Caco-2 (cell line): ENCODE data around the genes SIK3 and SIDT2.

DNA sequence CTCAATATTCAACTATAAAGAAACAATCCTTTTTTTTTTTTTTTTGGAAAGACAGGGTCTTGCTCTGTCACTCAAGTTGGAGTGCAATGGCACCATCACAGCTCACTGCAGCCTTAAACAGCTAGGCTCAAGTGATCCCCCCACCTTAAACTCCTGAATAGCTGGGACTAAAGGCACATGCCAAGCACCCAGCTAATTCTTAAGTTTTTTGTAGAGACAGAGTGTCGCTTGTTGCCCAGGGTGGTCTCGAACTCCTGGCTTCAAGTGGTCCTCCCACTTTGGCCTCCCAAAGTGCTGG, 31.8 kb downstream of the SIK3 start:
- PRO-cap: no peak
- RRBS: no CpG with 5 or more reads among the region's 2 CpGs

DNA sequence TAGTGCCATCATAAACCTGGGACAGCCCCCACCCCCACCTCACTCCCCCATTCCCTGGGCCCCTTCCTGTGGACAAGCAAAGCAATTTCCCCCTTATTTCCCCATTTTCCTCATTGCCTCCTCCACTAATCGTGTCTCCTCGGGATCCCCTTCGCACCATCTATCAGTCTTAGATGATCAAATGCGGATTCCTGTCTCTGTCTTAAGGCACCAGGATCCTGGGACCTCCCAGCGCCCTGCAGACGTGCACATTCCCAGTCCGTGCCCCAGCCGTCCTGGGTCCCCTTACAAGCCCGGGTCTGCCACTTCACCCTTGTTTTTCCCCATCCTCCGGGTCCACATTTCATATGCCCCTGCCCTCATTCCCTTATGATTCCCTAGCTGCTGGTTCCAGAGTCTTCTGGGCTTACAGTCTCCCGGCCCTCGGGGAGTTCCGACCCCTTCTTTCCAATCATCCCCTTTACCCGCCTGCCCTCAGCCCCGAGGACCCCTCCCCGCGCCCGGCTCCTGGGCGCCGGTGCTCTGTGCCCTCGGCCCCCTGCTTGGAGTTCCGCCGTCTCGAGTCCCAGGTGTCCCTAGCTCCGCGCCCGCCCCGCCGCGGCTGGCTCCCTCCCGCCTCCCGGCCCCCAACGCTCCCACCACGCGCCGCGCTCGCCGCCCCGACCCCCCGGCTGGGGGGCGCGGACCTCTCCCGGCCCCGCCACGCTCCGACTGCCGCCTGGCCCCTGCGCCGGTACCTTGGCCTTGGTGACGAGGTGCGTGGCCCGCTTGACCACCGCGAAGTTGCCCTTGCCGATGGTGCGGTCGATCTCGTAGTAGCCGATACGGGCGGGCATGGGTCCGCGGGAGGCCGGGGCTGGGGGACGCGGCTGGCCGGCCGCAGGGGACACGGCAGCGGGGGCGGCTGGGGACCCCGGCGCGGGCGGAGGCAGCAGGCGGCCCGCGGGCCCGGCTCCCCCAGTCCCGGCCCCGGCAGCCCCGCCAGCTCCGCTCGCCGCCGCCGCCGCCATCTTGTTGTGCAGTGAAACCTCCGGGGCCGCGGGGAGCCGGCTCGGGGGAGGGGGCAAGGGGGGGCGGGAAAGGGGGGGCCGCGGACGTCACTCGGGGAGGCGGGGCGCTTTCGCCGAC, at the start of gene SIK3:
Gene SIK3, minus strand, starts transcription at position 1,023 of the 1,128 bp plus-strand sequence.
- PRO-cap: bidirectional peak, plus-strand start at position 251 of the sequence, minus-strand start at position 175 of the sequence; bidirectional peak, plus-strand start at position 572 of the sequence, minus-strand start at position 564 of the sequence; bidirectional peak, plus-strand start at position 792 of the sequence, minus-strand start at position 713 of the sequence; bidirectional peak, plus-strand start outside the sequence, minus-strand start at position 1,018 of the sequence
- RRBS: 4% methylated on average over 72 of the region's 103 CpGs

- PRO-cap: no peak
These were observed 6.7 kb upstream of the SIDT2 start for GRCh38 chr11:117171820-117172256.

DNA sequence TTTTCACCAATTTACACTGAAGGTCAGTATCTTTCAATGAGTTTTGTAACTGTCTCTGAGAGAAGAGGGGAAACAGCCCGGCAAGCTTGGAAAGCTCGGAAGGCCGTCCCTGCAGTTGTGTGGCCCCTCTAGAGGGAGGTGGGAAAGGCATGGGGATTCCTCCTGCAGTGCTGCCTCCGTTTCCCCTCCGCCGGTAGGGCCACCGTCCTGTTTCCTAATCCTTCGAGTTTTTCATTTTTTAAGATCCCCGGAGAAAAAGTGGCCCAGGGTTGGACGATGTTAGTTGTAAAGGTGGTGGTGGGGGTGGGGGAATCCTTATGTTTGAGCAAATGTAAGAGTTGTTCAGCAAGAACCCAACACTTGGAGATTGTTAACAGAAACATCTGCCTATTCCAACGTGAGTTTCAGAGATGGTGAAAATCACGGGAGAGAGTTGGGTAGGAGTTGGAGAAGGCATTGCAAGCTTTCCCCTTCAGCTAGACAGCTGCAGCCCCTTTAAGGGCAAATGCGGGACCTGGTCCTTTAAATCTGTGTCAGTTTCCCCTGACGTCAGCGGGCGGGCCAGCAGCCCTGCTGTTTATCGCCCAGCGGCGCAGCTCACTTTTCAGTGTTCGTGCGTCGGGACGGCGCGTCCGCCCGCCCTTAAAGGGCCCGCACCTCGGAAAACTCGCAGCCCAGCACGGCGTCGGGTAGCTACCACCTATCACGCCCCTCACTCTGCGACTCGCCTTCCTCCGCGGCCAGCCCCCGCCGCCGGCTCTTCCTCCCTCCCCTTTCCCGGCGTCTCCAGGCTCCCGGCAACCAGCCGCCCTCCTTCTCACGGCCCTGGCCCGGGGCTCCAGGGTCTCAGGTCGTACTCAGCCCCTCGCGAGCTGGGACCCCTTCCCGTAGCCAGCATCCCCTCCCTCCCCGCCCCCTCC, at the start of gene SIDT2:
Gene SIDT2, plus strand, starts transcription at position 607 of the 920 bp plus-strand sequence.
- PRO-cap: bidirectional peak, plus-strand start at position 607 of the sequence, minus-strand start at position 497 of the sequence
- RRBS: 16% methylated on average over 15 of the region's 52 CpGs

DNA sequence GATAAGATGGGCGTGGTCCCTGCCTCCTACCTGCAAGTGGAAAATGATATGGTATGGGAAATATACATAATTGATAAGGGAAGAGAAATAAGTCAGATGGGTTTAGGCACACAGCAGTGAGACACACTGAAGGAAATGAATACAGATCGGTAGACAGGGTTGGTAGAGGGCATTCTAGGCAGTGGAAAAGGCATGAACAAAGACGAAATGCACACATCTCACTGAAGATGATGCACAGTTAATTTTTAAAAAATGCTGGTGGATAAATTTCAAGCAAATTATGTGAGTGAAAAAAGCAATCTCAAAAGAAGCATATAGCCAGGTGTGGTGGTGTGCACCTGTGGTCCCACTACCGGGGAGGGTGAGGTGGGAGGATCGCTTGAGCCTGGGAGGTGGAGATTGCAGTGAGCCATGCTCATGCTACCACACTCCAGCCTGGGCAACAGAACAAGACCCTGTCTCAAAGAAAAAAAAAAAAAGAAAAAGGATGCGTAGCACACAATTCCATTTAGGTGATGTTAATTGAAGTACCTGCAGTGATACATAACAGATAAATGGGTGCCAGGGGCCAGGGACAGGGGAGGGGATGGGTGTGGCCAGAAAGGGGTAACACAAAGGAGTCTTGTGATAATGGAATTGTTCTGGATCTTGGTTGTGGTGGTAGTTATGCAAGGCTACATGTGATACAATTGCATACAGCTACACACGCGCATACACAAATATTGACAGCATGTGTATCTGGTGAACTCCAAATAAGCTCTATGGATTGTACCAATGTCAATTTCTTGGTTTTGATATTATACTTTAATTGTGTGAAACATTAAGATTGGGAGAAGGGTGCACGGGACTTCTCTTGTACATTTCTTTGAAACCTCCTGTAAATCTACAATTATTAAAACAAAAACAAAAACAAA, 10.5 kb downstream of the TAGLN start:
- PRO-cap: no peak
- RRBS: no CpG with 5 or more reads among the region's 9 CpGs

DNA sequence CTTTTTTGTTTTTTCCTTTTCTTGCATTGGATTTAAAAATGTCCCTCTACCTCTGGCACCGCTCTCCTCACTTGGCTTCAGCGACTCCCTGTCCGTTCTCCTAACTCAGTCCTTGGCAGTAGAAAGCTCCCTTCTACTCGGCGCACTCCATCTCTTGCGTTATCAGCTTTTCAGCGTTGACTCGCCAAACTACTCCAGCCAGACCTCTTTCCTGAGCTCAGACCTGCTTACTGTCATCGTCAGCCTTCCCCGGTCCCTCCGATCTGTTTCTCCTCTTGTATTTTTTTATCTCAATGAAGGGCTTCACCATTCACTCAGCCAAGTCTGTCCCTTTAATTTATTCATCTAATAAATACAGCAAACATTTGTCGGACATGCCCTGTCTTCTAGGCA, 751 bp downstream of the CEP164 start:
- PRO-cap: no peak
- RRBS: no CpG with 5 or more reads among the region's 12 CpGs

- PRO-cap: no peak
- RRBS: no CpG with 5 or more reads among the region's 1 CpG
These were observed 149.9 kb downstream of the DSCAML1 start for GRCh38 chr11:117647251-117647450.

GRCh38 chr11:117717629-117718543, 79.1 kb downstream of the DSCAML1 start:
- PRO-cap: bidirectional peak, plus-strand start at chr11:117718176, minus-strand start at chr11:117717915; unidirectional peak, plus-strand start at chr11:117718260
- RRBS: 13% methylated on average over 9 of the region's 21 CpGs

DNA sequence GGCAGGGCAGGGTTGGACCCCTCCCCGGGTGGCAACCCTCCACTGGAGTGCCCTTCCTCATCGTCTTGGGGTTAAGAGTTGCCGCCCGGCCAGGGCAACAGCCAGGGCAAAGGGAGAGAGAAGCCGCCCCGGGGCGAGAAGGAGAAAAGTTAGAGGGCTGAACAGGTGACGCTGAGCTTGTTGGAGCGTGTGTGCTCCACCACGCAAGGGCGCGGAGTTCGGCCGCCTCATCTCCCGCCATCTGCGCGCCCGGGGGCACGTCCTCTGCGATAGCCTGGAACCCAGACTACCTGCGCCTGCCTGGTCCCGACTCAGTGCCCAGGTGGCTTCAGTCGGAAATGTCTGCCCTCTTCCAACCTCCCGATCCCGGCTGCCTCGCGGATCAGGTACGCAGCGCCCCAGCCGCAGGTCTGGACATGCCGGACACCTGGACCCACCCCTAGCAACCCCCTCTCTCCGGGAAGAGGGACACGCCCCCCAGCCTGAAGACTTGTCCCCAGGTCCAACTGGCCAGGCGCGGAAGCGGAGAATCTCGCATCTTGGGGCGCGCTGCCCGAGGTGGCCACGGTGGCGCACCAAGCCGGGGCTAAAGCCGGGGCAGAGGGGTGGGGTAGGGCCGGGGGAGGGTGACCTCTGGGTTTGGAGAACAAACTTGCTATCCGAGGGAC, 1.1 kb downstream of the DSCAML1 start:
- PRO-cap: no peak
- RRBS: 31% methylated on average over 31 of the region's 46 CpGs

DNA sequence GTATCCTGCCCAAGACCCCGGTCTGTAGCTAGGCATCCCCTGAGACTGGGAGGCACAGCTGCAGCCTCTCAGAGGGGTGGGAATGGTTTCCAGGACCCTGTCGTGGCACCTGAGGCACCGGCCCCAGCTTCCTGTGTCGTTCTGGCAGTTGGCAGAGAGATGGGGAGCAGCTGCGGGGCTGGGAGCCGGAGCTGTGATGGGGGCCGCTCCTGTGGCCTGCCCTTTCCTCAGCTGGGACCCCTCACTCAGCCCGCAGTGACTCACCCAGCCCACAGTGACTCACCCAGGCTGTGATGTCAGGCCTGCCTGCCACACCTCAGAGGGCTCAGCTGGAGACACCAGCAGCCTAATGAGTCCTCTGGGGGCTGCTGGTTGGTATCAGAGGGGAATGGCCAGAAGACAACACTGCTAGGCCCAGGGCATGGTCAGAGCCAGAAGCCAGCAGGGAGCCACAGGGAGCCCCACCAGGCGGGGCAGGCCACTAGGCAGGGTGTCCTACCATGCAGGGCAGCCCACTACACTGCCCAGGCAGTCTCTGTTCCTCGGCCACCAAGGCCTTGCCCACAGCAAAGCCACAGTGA, 4.1 kb upstream of the FXYD2 start:
- PRO-cap: no peak
- RRBS: 89% methylated on average over 6 of the region's 10 CpGs

- PRO-cap: no peak
- RRBS: no CpG with 5 or more reads among the region's 2 CpGs
These were observed 17.6 kb upstream of the TMPRSS13 start for GRCh38 chr11:117946814-117947233.

GRCh38 chr11:117998726-117999613, 12.8 kb downstream of the IL10RA start:
- PRO-cap: no peak
- RRBS: 64% methylated on average over 3 of the region's 11 CpGs

DNA sequence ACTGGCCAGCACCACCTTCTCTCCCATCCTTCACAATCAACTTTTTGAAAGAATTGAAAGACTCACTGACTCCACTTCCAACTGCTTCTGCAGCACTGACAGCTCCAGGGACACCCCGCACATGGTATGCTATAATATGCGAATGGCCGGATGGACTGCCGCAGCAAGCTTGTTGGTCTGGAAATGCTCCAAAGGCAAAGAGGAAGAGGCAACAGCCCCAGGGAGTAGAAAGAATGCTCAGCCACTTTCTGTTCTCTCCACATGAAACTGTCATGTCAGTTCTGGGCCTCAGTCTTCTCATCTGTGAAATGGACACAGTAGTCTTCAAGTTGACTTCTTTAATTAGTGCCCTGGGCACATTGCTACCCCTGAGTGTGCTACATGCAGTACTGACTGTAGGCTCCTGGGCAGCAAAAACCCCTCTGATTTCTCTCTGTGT, 19.9 kb downstream of the IL10RA start:
- PRO-cap: no peak
- RRBS: no CpG with 5 or more reads among the region's 4 CpGs

GRCh38 chr11:118007534-118008051, 21.4 kb downstream of the IL10RA start:
- PRO-cap: no peak
- RRBS: no CpG with 5 or more reads among the region's 7 CpGs

- PRO-cap: no peak
- RRBS: no CpG with 5 or more reads among the region's 3 CpGs
These were observed 2.1 kb upstream of the TMPRSS4 start for GRCh38 chr11:118074662-118075308.

GRCh38 chr11:118156186-118156803, 3.7 kb upstream of the SCN4B start:
- PRO-cap: no peak
- RRBS: no CpG with 5 or more reads among the region's 15 CpGs

GRCh38 chr11:118180370-118180855, 4.0 kb upstream of the SCN2B start:
- PRO-cap: no peak
- RRBS: 89% methylated on average over 3 of the region's 12 CpGs

DNA sequence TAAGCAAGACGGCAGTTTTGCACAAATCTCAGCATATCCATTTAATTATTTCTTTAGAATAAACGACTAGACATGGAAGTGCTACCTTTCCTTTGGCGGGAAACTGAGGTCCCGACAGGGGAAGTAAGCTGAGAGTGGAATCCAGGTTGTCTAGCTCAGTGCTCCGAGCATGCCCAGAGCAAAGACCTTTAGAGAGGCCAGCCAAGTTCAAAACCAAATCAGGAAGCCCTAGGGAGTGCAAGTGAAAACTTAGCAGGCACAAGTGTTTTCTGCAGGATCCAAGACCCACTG, 22.7 kb upstream of the SCN2B start:
- PRO-cap: no peak
- RRBS: no CpG with 5 or more reads among the region's 5 CpGs

- PRO-cap: no peak
- RRBS: no CpG with 5 or more reads among the region's 5 CpGs
These were observed 8.2 kb upstream of the JAML start for GRCh38 chr11:118232916-118233434.

DNA sequence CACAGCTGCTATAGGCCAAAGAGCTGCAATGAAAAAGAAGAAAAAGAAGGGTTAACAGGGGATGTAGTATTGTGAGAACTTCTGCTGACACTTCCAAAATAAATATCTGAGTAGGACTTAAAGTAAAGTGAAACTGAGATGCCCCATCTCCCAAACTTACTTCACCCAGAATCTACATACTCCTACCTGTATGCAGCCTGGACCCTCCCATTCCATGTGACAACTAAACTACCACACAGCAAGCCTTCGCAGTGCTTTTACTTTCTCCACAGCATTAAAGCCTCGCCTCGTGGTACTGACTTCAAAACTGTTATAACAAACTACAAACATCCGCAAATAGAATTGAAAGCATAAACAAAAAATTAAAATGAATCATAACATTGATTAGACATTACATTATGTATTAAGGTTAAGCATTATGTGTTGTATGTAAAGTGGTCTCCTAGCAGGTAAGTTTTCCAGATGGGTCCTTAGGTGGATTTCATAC, 979 bp downstream of the MPZL2 start:
- PRO-cap: no peak
- RRBS: no CpG with 5 or more reads among the region's 4 CpGs